GM12892 (cell line): ENCODE data around the genes RGMB and PAM.

DNA sequence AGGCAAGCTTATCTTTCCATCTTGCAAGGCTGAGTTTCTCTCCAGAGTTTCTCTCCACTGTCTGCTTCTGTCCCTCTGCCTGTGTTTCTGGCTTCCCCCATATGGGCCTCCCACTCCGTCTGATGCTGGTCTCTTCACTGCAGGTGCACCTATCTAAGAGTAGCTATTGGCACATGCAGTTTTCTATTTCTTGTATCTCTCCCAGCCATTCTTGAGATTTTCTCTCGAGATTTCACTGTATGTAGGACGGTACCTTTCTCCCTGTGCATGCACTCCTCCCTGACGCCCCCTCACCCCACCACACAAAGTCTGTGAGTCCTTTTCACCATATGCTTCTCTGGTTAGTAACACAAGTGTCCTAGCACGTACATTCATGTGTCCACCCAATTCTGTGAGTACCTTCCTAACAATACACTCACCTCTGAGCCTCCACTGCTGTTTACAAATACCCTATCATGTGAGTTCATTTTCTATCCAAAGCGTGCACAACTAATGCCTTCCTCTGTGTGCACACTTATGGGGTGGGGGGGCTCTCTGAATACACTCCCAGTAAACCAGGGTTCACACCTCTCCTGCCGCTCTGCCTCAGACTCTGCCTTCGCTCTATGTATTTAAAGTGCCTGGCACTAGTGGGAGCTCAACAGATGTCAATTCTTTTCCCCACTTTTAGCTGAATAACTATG, 2.0 kb downstream of the ELL2 start:
- RRBS = no CpG with 5 or more reads among the region's 8 CpGs

DNA sequence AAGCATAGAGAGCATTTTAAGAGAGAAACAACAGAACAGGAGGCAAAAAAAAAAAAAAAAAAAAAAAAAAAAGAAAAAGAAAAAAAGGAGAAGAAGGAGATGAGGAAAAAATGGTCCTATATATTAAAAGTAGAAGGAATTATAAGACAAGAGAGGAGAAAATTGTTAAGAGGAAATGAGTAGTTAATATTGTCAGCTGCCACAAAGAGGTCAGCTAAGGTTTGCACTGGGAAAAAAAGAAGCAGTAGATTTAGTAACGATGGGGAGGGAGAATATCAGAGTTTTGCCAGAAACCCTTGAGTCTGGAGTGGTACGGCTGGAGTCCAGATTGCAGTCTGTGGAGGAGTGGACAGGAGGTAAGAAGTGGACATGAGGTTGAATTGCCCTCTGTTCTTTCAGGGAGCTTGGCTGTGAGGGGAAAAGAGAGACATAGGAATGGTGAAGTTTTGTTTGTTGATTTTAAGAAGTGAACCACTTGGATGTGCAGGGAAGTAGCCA, 88.2 kb upstream of the ELL2 start:
- RRBS = no CpG with 5 or more reads among the region's 2 CpGs

GRCh38 chr5:96146730-96147207, 185.1 kb upstream of the ELL2 start:
- RRBS = no CpG with 5 or more reads among the region's 2 CpGs

DNA sequence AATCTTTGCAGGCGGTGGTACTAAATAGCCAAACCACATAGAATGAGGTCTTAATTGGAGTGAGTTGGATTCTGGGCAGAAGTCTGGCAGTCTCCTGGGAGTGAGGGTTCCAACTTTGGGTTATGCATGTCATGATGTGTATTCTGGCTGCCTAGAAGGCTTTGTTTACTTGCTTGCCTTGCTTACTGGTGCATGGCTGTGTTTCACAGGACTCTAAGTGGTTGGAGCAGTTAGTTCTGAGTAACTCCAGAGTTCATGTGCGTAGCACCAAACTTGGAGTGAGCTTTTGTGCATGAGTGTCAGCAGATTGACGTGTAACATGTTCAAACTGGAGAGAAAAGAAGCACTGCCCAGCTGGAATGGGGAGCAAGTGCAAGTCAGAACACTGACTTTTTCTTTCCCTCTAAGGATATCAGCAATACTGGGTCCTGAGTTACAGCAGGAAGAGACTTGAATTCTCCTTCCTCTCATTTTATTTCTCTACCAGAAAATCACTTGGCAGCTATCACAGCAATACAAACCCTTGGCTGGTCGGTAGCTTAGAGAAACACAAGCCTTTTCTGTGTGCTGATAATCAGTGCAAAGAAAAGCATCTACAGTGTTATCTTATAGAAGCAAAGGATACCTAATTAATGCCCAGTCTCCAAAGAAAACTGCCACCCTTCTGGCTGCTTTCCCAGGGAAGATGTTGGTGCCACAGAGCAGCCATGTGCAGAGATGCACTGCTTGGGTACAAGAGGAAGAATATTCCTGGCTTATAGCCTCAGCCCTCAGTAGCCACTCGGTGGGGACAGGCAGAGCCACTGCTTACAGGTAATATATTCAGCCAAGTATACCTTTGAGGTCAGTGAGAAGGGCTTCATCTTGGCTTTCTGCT, 185.6 kb downstream of the PCSK1 start:
- RRBS = no CpG with 5 or more reads among the region's 5 CpGs

GRCh38 chr5:96408097-96408800, 24.8 kb downstream of the PCSK1 start:
- RRBS = no CpG with 5 or more reads among the region's 13 CpGs

DNA sequence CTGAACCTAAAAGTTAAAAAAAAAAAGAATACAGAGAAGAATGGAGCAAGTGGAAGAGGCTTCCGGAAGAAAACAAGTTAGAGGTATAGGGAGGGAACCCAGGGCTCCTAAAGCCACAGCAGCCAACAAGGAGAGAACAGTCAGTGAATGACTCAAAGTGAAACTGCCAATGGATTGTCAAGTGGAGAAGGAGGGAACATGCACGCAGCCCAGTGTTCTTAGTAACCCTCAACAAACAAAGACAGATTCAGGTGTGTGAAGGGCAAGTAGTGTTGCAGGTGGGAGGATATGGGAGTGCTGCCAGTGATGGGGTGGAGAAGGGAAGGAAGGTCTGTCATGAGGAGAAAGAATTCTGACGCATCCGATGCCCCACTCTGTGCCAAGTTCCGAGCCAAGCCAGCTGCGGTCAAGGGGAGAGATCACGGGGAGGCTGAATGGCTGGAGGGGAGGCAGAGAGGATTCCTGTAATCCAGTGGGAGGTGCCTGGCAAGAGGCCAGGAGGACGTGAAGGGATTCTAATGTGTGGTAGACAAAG, 56.4 kb downstream of the CAST start:
- RRBS = no CpG with 5 or more reads among the region's 8 CpGs

- RRBS = 2% methylated on average over 13 of the region's 55 CpGs
These were observed 693 bp downstream of the LNPEP start for GRCh38 chr5:96936182-96937363.

- RRBS = no CpG with 5 or more reads among the region's 7 CpGs
These were observed 22.3 kb downstream of the LNPEP start for GRCh38 chr5:96958049-96958733.

DNA sequence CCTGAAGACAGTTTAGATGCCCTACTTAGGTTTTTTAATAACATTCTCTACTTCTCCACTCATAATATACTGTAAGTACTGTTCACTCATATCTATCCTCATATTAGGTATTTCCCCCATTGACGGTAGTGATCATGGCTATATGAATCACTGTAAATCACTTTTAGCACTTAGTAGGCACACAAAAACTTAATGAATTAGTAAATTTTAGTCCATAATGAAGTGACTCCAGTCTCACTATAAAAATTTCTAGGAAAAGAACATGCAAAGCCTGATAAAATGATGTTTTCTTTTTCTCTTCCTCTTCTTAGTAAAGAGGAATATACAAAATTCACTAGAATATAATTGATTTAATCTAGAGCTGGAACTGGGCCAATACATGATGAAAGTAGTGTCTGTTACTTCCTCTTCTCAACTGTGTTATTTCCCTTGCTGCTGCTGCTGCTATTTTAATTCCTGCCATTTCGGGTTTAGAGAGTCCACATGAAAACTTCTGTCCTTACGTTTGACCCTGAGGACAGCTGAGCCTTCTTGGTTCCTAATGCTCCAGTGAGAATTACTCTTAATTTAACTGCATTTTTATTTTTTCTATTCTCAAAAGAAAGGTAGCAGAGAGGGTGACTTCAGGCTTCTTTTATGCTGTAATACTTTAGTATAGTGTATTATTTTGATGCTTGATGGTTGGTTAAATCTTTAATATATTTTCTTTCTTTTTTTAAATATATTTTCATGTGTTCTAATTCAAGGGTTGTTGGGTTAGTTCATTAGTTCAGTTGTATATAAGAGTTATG, 73.6 kb downstream of the LNPEP start:
- RRBS = no CpG with 5 or more reads among the region's 3 CpGs

- RRBS = no CpG with 5 or more reads among the region's 4 CpGs
These were observed 98.2 kb downstream of the LNPEP start for GRCh38 chr5:97034049-97034526.

DNA sequence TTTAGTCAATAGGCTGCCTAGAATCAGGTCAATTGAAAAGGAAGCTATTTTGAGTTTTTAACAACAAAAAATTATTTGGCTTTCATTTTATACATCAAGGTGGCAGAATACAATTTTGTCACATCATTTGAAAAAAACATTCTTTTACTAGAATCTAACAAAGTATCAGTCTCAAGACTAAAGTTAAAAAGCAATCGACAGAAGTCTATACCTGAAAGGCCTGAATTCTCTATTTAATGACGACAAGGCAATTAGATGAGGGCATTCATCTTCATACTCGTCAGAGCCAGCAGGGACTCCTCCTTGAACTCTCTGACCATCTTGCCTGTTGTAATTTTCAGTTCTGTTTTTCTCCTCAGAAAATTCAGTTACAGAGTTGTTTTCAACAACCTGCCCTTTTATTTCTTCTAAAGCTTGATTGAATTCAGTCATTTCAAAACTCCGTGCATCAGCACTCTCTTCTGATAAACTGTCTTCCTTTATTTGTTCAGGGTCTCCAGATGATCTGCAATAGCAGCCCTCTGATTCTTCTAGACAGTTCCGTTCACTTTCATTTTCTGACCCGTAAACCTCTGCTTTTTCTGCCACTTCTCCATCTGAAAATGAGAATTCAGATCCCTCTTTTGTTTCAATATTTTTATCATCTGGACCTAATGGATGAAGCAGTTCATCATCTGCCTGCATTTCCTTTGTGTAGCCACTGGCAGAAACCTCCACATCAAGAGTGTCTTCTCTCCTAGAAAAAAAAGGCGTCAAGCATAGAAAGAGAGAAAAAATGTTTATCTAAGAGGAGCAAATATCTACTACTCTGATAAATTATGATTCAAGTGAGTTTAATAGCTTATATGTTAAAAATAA, 15.6 kb downstream of the RIOK2 start:
- RRBS = no CpG with 5 or more reads among the region's 7 CpGs

DNA sequence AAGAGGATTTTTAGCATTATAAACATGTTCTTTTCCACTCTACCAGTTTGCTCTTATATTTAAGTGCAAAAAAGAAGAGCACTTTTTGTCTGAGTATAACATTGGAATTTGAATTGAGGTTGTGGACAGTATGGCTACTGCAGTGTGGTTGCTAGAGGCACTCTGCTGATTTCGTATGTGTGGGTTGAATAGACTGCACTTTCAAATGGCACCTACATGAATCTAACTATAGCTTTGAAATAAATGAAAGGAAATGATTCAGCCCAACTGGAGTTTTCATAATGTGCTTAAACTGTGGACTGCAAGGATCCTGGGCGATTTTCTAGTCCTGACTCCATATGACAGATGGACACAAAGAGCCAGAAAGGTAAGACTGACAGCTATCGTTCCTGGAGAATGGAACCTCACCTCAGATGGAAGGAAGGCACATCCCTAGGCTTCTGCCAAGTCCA, 657.6 kb upstream of the RIOK2 start:
- RRBS = no CpG with 5 or more reads among the region's 3 CpGs

DNA sequence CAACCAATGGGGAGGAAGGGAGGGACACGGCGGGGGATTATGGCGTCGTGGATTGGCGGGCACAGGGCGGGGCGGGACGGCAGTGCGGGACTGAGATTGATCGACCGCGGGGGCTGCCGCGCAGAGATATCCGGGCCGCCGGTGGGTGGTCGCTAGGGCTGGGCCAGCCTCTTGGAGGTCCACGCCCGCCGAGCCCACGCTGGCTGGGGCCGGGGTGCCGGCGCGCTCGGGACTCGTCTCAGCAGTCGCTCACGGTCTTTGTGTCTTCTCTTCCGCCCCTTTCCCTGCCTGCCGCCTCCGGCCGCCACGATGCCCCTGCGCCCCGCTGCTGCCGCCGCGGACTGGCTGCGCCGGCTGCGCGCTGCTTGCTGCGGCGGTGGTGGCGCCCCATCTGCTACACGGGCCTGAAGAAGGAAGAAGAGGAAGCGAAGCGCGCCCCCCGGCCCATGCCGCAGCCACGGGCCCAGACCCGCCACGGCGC, at the start of gene RGMB:
RGMB (plus strand) TSS at position 121 of the 481 bp plus-strand sequence.
- RRBS = 2% methylated on average over 25 of the region's 57 CpGs

- RRBS = no CpG with 5 or more reads among the region's 4 CpGs
These were observed 20.6 kb downstream of the CHD1 start for GRCh38 chr5:98907961-98908809.

- RRBS = no CpG with 5 or more reads among the region's 9 CpGs
These were observed 1.6 kb downstream of the CHD1 start for GRCh38 chr5:98927040-98927684.

- RRBS = under 1% methylated on average over 16 of the region's 45 CpGs
These were observed 701 bp upstream of the CHD1 start for GRCh38 chr5:98929327-98930089.

DNA sequence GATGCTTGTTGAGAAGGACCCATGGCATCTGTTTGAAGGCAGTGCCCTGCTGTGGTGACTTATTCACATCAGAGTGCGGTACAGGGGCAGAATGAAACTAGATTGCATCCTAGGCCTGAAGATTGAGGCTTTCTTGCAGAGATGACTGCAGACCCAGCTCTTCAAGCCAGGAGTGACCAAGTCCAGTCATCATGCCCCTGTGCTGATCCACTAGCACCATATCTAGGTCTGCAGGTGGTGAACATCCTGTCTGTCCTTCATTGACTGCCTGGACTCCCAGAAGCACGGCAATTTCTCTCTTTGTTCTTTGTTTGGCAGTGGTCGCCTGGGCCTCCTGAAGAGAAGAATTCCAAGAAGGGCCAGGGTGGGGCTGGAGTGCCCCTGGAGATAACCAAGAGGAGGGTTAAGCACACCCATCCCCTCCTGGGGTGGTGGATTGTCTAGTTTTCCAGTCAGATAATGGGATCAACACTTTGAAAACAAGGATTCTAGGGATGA, 25.8 kb upstream of the CHD1 start:
- RRBS = no CpG with 5 or more reads among the region's 3 CpGs

DNA sequence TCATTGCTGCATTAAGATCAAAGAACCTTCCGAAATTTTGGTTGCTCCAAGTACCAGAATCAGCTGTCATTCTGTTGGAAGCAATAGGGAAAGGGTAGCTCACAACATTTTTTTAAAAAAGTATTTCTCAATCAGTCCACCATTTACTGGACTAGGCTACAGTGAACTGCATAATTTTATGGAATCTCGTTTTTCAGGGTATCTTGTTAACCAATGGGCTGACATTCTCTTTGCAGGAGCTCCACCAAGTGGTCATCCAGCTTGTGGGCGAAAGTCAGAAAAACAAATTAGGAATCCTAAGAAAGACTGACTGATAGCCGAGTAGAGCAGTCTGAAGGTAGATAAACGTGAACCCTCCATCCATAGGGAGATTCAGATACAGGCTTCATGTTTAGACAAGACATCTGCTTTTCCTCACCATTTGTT, 103.6 kb upstream of the CHD1 start:
- RRBS = no CpG with 5 or more reads among the region's 5 CpGs

DNA sequence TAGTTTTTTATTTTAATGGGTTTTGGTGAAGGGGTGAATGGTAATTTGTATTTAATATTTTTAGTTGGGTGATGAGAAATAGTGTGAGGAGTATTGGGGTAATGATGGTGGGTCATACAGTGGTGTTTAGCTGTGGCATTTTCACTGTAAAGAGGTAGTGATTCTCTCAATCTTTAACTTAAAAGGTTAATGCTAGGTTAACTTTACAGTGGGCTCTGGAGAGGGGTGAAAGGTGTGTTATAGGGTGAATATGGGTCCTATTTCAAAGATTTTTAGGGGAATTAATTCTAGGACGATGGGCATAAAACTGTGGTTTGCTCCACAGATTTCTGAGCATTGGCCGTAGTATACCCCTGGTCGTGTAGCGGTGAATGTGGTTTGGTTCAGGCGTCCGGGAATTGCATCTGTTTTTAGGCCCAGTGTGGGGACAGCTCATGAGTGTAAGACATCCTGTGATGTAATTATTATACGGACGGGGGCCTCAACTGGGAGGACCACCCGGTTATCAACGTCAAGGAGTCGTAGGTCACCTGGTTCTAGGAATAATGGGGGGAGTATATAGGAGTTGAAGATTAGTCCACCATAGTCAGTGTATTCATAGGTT, 482.5 kb upstream of the FAM174A start:
- RRBS = no CpG with 5 or more reads among the region's 11 CpGs

GRCh38 chr5:102754612-102755423, at the start of gene PAM:
TSS of gene PAM (plus strand) at chr5:102755305.
- RRBS = 2% methylated on average over 28 of the region's 71 CpGs